Vagina (tissue), 1 donor: ENCODE results near the genes ABHD16B and TCEA2.

DNA sequence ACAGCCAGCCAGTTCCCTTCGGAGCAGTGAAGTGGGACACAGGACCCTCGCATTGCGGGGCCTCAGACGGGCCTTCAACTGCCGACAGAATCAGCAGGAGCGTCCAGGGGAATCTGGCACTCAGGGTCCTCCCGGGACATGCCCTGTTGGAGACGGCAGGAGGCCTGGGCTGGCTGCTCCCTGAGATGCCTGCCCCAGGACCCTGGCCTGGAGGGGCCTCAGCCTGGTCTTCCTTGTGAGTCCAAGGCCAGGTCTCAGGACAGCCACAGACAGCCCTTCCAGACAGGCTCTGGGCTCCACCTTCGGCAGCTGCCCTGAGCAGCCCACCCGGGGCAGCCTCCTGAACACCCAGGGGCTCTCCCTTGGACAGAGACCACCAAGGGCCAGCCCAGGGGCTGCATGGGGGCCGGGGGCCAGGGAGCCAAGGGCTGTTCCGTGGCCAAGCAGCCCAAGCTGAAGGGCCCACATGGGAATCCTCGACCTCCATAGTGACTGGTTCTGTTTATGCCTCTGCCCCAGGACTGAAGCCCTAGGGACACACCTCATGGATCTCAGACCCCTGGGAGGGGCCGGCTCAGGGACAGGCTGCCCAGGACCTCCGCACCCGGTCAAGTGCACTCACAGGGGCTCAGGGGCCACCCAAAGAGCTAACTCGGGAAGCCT lies 14.7 kb upstream of the HELZ2 start:
- PRO-cap, result no peak
- RAMPAGE, long total RNA, result no peak

GRCh38 chr20:63640123-63640507 lies 13.1 kb downstream of the STMN3 start:
- PRO-cap, result no peak
- RAMPAGE, long total RNA, result no peak

DNA sequence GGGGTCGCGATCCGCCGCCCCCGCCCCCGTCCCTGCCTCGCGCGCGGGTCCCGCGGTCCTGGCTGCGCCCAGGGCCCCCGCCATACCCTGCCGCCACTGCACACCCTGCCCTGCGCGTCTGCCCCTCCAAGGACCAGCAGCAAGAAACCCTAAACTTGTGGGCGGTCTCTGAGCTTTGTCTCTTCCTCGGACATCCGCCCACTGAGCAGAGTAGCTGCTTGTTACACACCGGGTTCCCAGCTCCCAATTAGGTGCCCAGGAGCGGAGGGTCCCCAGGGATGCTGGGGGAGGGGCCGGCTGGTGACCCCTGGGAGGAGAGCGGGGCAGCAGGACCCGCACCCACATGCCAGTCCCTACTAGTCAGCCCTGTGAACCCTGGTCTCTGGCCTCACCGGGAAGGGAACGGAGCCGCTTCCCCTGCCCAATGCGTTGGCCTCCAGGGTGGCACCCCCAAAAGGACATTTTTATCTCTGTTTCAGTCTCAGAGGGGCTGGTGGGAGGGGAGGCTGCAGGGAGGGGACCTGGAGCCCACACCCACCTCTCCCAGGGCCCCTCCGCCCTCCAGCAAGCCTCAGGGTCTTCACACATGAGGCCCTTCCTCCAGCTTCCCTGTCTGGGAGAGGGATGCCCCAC lies 10.6 kb downstream of the STMN3 start:
- PRO-cap, result no peak
- RAMPAGE, long total RNA, result no peak

- PRO-cap, result no peak
- RAMPAGE, long total RNA, result no peak
These were observed 5.1 kb upstream of the TNFRSF6B start for GRCh38 chr20:63691207-63691879.

GRCh38 chr20:63857290-63857848 lies 3.9 kb upstream of the ABHD16B start:
- PRO-cap, result no peak
- RAMPAGE, long total RNA, result no peak

- PRO-cap, result no peak
- RAMPAGE, long total RNA, result start-site peak on the minus strand at chr20:63859123-63859388, 5 reads
These were observed 2.6 kb upstream of the ABHD16B start for GRCh38 chr20:63858344-63859524.

DNA sequence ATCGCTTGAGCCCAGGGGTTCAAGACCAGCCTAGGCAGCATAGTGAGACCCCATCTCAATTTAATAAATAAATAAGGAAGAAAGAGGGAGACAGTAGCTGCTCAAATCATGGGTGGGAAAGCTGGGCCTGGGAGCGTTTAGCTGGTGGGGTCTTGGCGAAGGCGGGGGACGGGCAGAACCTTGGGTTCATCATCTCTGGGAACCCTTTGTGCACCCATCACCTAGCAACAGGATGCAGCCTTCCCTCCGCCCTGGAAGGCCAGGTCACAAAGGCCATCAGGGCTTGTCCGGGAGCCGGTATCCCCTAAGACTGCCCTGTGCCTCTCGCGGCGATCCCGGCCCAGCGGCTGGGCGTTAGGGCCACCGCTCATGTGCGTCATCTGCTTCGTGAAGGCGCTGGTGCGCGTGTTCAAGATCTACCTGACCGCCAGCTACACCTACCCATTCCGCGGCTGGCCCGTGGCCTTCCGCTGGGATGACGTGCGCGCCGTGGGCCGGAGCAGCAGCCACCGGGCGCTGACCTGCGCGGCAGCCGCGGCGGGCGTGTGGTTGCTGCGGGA lies at the start of gene ABHD16B:
ABHD16B (plus strand) TSS at position 327 of the 560 bp plus-strand sequence.
- PRO-cap, result no peak
- RAMPAGE, long total RNA, result no peak

- PRO-cap, result no peak
- RAMPAGE, long total RNA, result no peak
These were observed 4.8 kb upstream of the DNAJC5 start for GRCh38 chr20:63889906-63890737.

DNA sequence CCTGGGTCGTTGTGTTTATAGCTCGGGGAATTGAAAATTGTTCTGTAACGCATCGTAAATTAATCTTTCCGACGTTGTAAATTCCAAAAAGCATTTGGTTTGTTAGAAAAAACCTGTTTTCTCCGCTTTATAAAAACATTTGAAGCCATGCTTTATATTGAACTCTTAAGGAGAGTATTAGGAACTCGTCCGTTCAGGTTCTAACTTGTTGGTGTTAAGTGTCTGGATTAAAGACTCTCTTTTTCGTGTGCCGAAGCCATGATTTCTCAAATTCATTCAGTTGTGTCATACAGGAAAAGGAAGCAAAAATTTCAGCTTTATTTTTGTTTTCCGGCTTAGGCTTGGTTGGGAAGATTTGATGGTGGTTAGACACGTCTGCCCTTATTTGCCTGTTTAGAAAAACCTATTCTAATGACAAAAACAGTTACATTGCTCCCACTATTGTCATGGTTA lies 842 bp downstream of the DNAJC5 start:
- PRO-cap, result no peak
- RAMPAGE, long total RNA, result no peak

- PRO-cap, result no peak
- RAMPAGE, long total RNA, result no peak
These were observed 6.4 kb downstream of the DNAJC5 start for GRCh38 chr20:63901226-63901748.

- PRO-cap, result no peak
- RAMPAGE, long total RNA, result no peak
These were observed 22.8 kb downstream of the DNAJC5 start for GRCh38 chr20:63917741-63918165.

DNA sequence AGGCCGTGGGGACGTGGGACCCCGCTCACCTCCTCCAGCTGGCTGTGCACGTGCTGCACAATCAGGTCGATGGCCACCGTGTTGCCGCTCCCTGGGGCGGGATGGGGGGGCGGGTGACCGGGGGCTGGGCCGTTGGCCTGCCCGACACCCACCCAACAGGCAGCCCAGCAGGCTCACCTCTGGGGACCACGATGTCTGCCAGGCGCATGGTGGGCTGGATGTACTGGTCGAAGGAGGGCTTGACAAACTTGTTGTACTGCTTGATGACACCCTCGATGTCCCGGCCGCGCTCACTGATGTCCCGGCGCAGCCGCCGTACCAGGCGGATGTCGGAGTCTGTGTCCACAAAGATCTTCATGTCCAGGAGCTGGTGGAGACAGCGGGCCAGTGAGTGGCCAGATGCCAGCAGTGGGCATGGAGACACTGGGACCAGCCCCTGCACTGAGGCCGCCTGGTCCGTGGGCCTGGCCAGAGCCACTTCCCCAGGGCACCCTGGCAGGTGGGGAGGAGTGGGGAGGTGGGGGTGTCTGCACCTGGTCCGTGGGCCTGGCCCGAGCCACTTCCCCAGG lies 11.8 kb downstream of the UCKL1 start:
- PRO-cap, result no peak
- RAMPAGE, long total RNA, result start-site peak on the plus strand centred at position 384 of the sequence, 126 bp wide, 6 reads

- PRO-cap, result no peak
- RAMPAGE, long total RNA, result no peak
These were observed 2.7 kb upstream of the ZNF512B start for GRCh38 chr20:63972245-63972956.

GRCh38 chr20:64052256-64052613 lies 2.8 kb upstream of the SOX18 start:
- PRO-cap, result no peak
- RAMPAGE, long total RNA, result no peak

- PRO-cap, result no peak
- RAMPAGE, long total RNA, result no peak
These were observed 5.3 kb upstream of the TCEA2 start for GRCh38 chr20:64057613-64058243.

DNA sequence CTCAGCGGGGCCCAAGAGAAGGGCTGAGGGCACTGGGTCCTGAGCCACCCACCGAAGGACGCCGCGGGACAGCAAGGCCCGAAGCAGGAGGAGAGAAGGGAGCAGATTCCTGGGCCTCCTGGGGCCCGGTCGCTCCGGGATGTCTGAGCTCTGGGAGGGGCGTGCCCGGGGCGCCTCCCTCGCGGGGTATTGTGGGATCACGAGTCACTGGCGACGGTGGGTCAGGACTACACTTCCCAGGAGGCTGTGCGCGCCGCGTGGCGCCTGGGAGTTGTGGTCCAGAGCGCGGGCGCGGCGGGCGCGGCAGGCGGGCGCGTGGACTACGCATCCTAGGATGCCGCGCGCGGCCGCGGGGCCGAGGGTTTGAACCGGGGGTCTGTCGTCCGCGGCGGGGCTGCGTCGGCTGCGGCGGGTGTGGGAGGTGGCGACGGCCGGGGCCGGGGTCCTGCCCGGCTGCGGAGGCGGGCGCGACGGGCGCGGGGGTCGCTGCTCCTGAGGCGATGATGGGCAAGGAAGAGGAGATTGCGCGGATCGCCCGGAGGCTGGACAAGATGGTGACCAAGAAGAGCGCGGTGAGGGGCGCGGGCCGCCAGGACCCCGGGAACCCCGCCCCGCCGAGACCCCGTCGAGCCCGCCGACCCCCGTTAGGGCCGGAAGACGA lies at the start of gene TCEA2:
TCEA2 (plus strand) TSS at position 386 of the 661 bp plus-strand sequence.
- PRO-cap, result bidirectional peak, plus-strand start at position 332 of the sequence, minus-strand start at position 141 of the sequence; unidirectional peak, plus-strand start at position 549 of the sequence
- RAMPAGE, long total RNA, result start-site peak on the plus strand centred at position 427 of the sequence, 39 bp wide, 18 reads

DNA sequence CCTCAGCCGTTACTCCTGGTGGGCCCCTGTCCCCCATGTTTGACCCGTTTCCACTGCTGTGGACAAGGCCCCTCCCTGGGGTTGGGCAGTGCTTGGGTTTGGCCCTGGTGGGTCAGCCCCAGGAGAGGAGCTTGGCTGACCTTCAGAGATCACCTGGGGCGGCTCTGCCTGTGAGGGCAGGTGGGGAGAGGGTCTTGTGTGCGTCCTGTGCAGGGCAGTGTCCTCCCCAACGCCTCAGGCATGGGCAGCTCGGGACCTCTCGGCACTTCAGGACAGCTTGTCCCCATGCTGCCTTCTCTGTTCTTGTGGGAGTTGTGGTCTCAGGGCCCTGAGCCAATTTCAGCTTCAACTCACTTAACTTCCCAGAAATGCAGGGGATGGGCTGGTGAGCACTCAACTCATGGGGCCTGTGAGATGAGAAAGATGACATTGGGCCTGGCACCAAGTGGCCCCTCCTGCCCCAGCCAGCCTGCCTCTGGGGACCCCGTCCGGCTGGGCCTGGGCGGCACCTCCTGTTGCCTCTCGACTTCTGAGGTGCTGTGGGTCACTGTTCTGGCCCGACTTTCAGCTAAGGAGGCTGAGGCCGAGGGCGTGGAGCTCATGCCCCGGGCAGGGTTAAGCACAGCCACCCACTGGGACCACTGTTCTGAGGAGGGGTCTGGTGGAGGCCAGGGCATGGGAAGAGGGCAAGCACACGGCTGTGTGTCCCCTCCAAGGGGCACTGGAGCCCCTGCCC lies 6.8 kb downstream of the RGS19 start:
- PRO-cap, result no peak
- RAMPAGE, long total RNA, result no peak